Heart left ventricle (tissue), 7 donors: ENCODE data around the gene PIWIL1.

DNA sequence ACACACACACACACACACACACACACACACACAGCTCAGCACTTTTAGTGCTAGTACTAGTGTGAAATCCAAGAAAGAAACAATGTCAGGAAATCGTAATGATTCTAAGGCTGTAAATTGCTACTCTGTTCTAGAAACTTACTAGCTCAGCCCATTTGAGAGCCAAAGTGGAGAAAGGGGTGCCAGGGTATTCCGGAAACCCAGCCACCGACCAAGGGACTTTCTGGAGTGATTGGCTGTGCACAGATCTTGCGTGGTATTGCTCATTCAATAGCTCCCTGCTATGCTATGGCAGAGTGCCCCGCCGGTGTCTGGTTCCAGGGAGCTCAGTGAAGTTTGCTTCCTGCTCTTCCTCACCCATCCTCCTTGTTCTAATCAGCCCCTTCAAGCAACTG is 219.9 kb downstream of the TMEM132C start:
- PRO-cap, 6 experiments = no peak in any of the 6 experiments
- RAMPAGE, long total RNA, 2 experiments = no peak in any of the 2 experiments
- RRBS = 23% methylated on average over 4 of the region's 6 CpGs

DNA sequence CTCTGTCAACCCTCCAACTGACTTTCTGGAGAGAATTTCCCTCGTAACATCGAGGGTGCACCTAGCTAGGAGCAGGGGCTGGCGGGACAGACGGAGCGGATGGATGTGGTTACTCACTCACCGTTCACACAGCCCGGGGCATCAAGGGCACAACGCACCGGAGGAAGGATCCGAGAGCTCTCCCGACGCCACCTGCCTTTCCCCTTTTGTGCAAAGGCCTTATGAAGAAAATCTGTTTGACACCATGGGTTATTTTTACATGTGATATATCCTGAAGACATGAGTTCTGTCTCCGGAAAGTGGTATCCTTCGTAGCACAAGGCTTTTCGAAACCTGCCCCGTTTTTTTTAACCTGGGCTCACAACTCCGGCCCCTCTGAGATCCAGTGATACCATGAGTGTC is 31.3 kb downstream of the SLC15A4 start:
- PRO-cap, 6 experiments = no peak in any of the 6 experiments
- RAMPAGE, long total RNA, 2 experiments = no peak in any of the 2 experiments
- RRBS = 67% methylated on average over 2 of the region's 17 CpGs

- PRO-cap, 6 experiments = no peak in any of the 6 experiments
- RAMPAGE, long total RNA, 2 experiments = no peak in any of the 2 experiments
- RRBS = no CpG with 5 or more reads among the region's 12 CpGs
These were observed 20.0 kb downstream of the SLC15A4 start for GRCh38 chr12:128803632-128804215.

- PRO-cap, 6 experiments = no peak in any of the 6 experiments
- RAMPAGE, long total RNA, 2 experiments = no peak in any of the 2 experiments
- RRBS = no CpG with 5 or more reads among the region's 12 CpGs
These were observed 10.5 kb downstream of the SLC15A4 start for GRCh38 chr12:128813103-128813760.

DNA sequence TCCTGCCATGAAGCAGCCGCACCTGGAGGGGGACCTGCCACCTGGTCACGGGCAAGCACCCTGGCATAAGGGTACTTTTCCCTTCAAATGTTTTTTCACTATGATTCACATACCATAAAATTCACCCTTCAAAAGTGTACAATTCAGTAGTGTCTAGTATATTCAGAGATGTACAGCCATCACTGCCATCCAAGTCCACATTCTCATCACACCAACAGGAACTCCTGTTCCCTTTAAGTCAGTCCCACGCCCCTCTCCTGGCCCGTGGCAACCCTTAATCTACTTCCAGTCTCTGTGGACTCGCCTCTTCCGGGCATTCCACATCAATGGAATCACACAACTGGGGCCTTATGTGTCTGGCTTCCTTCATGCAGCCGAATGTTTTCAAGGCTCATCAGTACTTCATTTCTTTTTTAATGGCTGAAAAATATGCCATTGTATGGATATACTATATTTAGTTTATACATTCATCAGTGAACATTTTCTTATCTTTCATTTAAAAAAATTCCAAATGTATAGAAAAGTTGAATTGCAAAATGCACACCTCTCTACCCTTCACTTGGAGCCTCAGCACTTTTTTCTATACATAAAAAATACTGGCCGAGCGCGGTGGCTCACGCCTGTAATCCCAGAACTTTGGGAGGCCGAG is 5.1 kb downstream of the SLC15A4 start:
- PRO-cap, 6 experiments = peak in 2 of 6 experiments; most common plus-strand start position 326 of the sequence (in 1); most common minus-strand start position 208 of the sequence (in 1)
- RAMPAGE, long total RNA, 2 experiments = no peak in any of the 2 experiments
- RRBS = no CpG with 5 or more reads among the region's 12 CpGs

DNA sequence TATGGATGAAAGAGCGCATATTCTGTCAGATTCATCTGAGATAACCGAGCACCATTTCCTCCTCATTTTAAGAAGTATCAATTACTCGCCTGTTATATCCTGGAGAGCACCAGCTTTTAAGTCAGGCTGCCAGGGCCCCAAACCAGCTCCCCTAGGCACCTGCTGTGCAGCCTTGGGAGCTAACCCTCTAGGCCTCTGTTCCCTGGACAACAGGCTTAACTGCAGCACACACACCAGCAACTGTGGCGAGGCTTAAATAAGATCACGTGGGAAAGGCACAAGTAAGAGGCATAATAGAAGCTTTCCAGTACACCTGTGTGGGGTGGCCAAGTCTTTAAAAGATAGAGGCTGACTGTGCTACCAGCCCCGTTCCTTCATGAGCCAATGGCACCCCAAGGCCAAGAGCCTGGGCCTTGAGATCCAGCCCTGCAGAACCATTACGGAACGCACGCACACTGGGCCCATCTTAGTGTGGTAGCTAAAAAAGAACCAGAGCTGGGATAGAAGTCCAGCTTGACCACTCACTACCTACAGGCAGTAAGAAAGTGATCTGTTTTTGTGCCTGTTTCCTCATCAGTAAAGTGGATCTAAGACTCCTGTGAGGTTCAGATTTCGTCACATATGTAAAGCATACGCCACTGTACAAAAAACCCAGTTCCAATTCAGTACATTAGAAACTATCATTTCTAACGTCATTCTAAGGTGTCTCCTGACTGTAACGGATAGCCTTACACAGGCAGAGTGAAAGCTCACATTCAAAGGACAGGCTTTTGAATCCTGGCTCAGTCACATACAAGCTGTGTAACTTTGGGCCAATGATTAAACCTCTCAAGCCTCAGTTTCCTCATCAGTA is 3.8 kb downstream of the SLC15A4 start:
- PRO-cap, 6 experiments = no peak in any of the 6 experiments
- RAMPAGE, long total RNA, 2 experiments = no peak in any of the 2 experiments
- RRBS = no CpG with 5 or more reads among the region's 13 CpGs

DNA sequence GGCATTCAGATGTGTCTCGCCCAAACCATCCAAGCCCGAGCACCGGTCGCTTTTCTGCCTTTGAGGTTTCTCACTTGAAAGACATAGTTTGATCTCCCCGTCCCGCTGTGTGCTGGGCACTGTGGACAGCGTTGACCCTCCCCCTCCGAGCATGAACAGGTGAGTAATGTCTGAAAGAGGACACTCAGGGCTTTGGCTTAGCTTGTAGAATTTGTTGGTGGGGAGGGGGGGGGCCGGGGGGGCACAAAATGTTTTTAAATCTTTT is 123.8 kb downstream of the TMEM132D start:
- PRO-cap, 6 experiments = peak in 2 of 6 experiments; most common minus-strand start position 54 of the sequence (in 2)
- RAMPAGE, long total RNA, 2 experiments = no peak in any of the 2 experiments
- RRBS = no CpG with 5 or more reads among the region's 9 CpGs

DNA sequence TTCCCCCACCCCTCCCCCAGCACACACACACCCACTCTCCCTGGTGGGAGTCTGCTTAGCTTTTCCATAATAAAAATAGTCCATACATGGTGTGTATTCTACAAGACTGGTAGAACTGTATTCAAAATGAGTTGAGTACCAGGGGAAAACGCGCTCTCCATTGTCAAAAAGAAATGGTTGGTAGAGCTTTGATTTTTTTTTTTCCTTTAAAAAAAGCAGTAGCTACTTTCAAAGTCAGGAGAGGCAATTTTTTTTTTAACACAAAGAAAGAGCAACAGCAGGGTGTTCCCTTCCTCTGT is 63.3 kb downstream of the FZD10 start:
- PRO-cap, 6 experiments = no peak in any of the 6 experiments
- RAMPAGE, long total RNA, 2 experiments = no peak in any of the 2 experiments
- RRBS = no CpG with 5 or more reads among the region's 2 CpGs

DNA sequence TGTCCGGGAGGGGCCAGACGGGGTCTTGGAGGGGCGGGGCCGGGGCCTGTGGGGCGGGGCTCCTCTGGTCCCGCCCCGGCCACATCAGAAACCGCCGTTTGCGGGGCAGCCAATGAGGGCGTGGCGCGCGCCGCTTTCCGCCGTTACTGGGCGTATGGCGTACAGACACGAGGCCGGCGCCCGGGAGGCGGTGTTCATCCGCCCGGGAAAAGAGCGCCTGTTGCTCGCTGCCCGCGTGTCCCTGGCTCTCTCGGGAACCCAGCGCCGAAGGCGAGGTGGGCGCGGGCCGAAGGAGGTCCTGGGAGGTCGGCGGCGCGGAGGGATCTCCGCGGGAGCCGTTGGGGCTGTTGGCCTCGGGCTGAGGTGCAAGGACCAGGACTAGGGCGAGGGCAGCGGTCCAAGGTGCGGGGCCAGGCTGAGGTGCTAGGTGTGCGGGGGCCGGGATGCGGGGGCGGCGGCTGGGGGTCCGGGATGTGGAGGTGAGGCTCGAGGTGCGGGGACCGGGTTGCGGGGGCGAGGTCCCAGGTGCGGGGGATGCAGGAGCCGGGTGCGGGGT is at the start of gene PIWIL1:
Gene PIWIL1 (plus strand): TSS at position 143 of the 556 bp plus-strand sequence.
- PRO-cap, 6 experiments = no peak in any of the 6 experiments
- RAMPAGE, long total RNA, 2 experiments = no peak in any of the 2 experiments
- RRBS = 64% methylated on average over 10 of the region's 62 CpGs

DNA sequence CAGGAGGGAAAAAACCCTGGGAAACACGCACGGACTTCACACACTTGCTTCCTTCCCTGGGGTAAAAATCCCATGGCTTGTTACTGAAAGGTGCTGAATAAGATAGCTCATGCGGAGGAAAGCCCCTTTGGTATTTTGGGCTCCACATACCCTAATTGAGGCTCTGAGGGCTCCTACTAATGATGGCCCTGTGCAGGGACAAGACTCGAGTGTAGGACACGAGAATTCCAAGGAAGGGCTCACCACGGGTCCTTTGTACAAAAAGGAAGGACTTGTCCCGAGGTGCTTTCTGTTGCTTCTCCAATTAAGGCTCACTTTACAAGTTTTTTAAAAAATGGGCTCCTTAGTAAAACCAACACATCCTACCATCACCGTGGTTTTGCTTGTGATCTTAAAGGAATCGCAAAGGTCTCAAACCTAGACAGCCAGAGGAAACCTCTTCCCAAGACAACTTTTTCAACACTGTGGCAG is 1.0 kb upstream of the RIMBP2 start:
- PRO-cap, 6 experiments = peak in 1 of 6 experiments; most common plus-strand start position 220 of the sequence (in 1)
- RAMPAGE, long total RNA, 2 experiments = no peak in any of the 2 experiments
- RRBS = no CpG with 5 or more reads among the region's 9 CpGs

GRCh38 chr12:130868366-130869097 is 3.3 kb upstream of the RAN start:
- PRO-cap, 6 experiments = no peak in any of the 6 experiments
- RAMPAGE, long total RNA, 2 experiments = no peak in any of the 2 experiments
- RRBS = no CpG with 5 or more reads among the region's 7 CpGs

DNA sequence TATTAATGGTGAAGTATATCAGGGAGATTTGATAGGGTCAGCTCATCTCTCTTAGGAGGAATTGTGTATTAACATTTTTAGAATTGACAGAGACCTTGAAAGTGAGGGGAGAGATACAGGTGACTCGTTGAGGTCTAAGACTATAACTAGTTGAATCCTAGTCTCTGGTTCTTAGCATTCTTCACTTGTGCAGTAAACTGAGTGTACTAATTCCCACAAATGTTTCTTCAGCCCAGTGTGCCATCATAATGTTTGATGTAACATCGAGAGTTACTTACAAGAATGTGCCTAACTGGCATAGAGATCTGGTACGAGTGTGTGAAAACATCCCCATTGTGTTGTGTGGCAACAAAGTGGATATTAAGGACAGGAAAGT is 2.4 kb downstream of the RAN start:
- PRO-cap, 6 experiments = no peak in any of the 6 experiments
- RAMPAGE, long total RNA, 2 experiments = no peak in any of the 2 experiments
- RRBS = no CpG with 5 or more reads among the region's 3 CpGs

- PRO-cap, 6 experiments = no peak in any of the 6 experiments
- RAMPAGE, long total RNA, 2 experiments = no peak in any of the 2 experiments
- RRBS = no CpG with 5 or more reads among the region's 23 CpGs
These were observed 7.3 kb downstream of the RAN start for GRCh38 chr12:130878878-130879826.

GRCh38 chr12:130961677-130962326 is 8.1 kb downstream of the ADGRD1 start:
- PRO-cap, 6 experiments = peak in 4 of 6 experiments; most common plus-strand start chr12:130961965 (in 1); most common minus-strand start chr12:130961910 (in 2)
- RAMPAGE, long total RNA, 2 experiments = no peak in any of the 2 experiments
- RRBS = no CpG with 5 or more reads among the region's 11 CpGs

DNA sequence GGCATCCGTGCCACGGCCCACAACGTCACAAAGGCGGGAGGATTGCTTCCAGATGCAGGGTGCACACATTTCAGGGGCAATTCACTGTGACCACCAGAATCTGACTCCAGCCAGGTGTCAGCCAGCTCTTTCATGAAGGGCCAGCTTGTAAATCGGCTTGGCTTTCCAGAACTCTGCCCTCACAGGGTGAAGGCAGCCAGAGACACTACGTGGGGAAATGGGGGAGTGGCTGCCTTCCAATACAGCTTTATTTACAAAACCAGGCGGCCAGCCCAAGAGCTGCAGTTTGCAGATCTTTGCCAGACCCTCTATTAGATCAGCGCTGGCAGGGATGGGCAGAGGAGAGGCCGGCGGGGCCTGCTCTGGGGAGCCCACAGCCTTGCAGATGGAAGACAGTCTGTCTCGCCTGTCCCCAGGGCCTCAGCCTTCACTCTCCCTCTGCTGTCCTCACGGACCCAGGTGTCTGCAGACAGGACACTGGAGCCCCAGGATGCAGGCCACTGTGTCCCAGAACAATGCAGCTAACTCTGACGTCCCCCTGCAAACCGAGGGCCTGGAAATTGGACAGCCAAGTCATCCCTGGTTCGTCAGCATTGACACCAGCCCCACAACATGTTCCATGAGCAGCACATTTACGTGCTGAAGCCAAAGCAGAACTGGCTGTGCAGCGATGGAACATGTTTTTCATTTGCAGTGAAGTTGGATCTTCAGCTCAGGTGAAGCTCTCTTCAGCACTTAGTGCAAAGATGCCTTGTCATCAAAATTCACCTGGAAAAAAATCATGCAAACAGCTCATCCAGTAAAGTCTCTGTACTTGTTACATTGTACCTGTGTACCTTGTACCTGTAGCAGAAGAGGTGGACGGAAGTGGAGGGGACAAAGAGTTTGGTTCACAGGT is 53.7 kb downstream of the ADGRD1 start:
- PRO-cap, 6 experiments = peak in 1 of 6 experiments; most common plus-strand start position 648 of the sequence (in 1); most common minus-strand start position 529 of the sequence (in 1)
- RAMPAGE, long total RNA, 2 experiments = no peak in any of the 2 experiments
- RRBS = no CpG with 5 or more reads among the region's 18 CpGs

DNA sequence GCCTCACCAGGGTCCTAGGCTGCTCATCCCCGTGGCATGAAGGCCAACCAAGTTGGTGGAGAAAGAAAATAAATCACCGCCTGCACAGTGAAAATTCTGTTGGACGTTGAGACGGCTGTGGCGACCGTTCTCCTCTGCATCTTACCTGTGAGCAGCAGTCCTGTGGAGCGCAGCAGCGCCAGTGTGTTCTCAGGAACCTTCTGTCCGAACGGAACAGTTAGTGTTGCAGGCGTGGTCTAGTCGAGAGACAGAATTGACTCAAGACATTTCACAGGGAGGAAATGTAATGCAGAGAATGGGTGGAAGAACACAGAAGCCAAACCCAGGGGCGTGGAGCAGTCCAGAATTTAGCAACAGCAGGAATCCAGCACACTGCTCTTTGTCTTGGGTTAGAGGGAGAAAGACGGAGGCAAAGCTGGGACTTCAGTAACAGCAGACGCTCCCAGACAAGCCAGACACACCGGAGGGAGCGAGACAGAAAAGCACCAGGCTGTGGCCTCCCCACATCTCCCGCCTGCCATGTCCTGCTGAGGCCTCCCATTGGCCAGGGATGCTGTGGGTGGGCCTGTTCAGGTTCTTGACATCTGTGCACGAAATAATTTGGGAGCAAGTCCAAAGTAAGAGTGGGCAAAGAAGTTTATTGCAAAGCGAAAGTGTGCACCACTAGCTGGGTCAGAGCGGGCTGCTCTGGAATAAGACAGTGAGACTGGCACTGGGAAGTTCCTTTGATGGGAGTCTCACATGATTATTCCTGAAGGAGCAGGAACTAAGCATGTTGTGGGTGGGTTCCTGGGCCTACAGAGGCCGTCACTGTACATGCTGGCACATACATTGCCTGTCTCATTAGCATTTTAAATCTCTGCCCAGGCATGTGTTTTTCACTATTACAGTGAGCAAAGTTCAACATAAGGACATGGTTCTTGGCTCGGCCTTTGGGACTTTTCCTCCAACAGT is 339.4 kb upstream of the SFSWAP start:
- PRO-cap, 6 experiments = no peak in any of the 6 experiments
- RAMPAGE, long total RNA, 2 experiments = no peak in any of the 2 experiments
- RRBS = no CpG with 5 or more reads among the region's 23 CpGs

- PRO-cap, 6 experiments = no peak in any of the 6 experiments
- RAMPAGE, long total RNA, 2 experiments = no peak in any of the 2 experiments
- RRBS = 19% methylated on average over 9 of the region's 21 CpGs
These were observed 32.4 kb downstream of the MMP17 start for GRCh38 chr12:131860399-131861252.

- PRO-cap, 6 experiments = peak in 1 of 6 experiments; most common minus-strand start chr12:131928785 (in 1)
- RAMPAGE, long total RNA, 2 experiments = no peak in any of the 2 experiments
- RRBS = 4% methylated on average over 1 of the region's 24 CpGs
These were observed 434 bp upstream of the PUS1 start for GRCh38 chr12:131928723-131928961.

- PRO-cap, 6 experiments = peak in 6 of 6 experiments; most common minus-strand start chr12:131929023 (in 4)
- RAMPAGE, long total RNA, 2 experiments = no peak in any of the 2 experiments
- RRBS = 1% methylated on average over 7 of the region's 20 CpGs
These were observed 212 bp upstream of the PUS1 start for GRCh38 chr12:131928962-131929165.

DNA sequence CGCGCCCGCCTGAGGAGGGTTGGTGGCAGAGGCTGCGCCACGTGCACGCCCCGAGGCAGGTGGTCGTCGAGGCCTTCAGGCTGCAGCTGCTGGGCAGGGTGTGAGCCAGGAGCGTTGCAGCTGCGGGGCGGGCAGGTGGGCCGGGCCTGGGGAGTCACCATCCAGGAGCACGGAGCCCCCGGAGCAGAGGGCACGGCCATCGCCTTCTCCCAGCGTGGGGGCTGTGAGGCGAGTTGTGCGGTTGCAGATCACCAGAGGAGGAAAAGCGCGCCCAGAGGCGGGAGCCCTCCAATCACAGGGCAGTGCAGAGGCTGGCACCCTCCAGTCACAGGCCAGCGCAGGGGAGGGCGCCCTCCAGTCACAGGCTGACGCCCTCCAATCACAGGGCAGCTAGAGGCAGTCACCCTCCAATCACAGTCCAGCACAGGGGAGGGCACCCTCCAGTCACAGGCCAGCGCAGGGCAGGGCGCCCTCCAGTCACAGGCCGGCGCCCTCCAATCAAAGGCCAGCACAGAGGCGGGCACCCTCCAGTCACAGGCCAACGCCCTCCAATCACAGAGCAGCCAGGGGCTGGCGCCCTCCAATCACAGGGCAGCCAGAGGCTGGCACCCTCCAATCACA is 26.8 kb downstream of the DDX51 start:
- PRO-cap, 6 experiments = no peak in any of the 6 experiments
- RAMPAGE, long total RNA, 2 experiments = no peak in any of the 2 experiments
- RRBS = no CpG with 5 or more reads among the region's 33 CpGs